Mesenchymal stem cell of Wharton's jelly (primary cell): ENCODE results near the genes UGT2A3, UGT2B11, CABS1, ENAM and MOB1B.

GRCh38 chr4:58301232-58302098 lies 1191.3 kb upstream of the IGFBP7 start:
- CAGE, long polyA plus RNA, result no peak

DNA sequence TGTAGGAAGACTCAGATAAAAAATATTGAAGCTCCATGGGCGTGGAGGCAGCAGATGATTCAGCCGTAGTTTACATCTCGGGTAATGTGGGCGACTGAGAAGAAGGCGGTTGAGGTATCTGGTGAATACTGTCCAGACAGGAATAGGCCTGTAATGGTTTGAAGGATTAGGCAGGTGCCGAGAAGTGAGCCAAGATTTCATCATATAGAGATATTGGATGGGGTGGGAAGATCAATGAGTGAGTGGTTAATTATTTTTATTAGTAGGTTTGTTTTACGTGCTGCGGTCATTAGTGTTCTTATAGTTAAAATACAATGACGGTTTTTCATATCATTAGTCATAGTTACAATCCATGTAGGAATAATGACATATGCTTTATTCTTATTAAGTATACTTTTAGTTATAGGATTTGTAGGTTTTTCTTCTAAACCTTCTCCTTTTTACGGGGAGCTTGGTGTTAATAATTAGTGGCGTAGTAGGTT lies 199.3 kb upstream of the TECRL start:
- CAGE, long polyA plus RNA, result no peak

DNA sequence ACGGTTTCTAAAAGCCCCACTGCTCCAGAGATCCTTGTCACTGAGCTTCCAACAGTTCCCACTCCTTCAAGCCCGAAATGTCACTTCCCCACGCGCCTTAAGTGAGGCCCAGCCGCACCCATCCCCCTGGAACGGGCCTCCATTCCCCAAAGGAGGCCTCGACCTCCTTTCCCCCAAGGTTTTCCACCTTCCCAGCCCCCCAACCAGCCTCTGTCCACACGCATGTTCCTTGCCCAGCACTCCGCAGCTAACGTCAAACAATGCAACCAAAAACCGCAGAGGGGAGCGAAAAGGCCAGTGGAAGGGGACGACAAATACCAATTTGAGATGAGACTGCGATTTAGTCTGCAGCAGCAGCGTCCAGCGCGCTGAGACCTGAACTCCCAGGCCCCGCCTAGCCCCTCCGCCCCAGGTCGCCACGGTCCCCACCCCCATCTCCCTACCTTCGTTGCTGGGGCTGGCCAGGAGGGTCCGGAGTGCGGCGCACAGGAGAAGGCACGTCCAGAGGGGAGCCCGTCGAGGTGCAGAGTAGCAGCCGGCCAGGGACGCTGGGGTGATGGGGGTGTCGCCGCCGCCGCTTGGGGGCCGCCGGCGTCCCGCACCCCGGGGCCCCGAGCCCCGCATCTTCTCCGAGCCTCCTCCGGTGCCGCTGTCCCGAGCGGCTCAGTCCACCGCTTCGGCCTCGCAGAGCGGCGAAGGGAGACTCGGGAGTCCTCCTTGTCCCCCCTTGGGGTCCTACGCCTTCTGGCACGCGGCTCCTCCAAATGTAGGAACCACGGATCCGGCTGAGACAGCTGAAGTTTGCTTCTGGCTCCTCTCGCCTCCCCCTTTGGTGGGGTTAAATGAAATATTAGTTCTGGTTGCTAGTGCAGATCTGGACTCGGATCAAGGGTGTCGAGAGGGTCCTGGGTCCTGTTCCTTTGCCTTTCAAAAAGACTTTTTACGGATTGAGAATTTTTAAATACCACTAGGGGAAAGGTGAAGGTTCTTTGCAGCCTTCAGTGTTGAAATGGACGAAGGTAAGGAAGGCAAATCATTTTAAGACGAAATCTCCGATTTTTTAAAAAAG lies 836 bp downstream of the EPHA5 start:
- CAGE, long polyA plus RNA, result no peak

DNA sequence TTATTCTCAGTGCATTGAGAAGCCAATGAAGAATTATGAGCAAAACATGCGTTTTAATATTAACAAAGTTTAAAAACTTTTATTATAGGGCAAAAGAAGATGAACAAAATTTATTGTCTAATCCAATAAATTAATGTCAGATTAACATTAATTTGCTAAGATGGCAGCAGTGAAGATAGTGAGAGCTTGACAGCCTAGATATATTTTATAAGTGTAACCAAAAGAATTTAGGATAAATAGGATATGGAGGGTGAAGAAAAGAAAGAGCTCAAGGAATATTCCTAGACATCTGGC lies 603.4 kb downstream of the CENPC start:
- CAGE, long polyA plus RNA, result no peak

GRCh38 chr4:67000681-67000890 lies 544.7 kb downstream of the CENPC start:
- CAGE, long polyA plus RNA, result no peak

DNA sequence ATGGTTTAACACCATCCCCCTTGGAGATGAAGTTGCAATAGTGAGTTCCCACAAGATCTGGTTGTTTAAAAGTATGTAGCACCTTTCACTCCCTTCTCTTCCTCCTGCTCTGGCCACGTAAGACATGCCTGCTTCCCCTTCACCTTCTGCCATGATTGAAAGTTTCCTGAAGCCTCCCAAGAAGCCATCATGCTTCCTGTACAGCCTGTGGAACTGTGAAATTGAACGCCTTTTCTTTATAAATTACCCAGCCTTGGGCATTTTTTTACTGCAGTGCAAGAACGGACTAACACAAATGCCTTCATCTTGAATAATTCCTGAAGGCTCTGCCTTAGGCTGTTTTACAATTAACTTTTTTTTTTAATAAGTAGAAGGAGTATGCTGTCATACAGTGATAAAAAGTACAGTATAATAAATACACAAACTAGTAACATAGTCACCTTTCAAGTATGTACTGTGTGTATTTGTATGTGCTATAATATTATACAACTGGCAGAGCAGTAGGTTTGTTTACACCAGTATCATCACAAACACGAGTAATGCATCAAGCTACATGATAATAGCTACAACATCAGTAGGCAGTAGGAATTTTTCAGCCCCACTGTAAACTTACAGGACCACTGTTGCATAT lies 91.4 kb downstream of the CENPC start:
- CAGE, long polyA plus RNA, result no peak

- CAGE, long polyA plus RNA, result no peak
These were observed 17.1 kb downstream of the STAP1 start for GRCh38 chr4:67575187-67576456.

DNA sequence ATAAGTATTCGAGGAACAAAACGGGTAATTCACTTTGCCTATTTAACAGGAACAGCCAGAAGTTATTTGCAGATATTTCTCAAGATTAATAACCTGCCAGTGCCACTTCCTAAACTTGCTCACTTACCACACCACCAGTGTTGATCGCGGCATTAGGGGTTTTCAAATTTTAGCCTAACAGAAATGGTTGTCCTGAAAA lies 808 bp downstream of the YTHDC1 start:
- CAGE, long polyA plus RNA, result no peak

GRCh38 chr4:68568112-68568804 lies 7.9 kb downstream of the UGT2B17 start:
- CAGE, long polyA plus RNA, result no peak

DNA sequence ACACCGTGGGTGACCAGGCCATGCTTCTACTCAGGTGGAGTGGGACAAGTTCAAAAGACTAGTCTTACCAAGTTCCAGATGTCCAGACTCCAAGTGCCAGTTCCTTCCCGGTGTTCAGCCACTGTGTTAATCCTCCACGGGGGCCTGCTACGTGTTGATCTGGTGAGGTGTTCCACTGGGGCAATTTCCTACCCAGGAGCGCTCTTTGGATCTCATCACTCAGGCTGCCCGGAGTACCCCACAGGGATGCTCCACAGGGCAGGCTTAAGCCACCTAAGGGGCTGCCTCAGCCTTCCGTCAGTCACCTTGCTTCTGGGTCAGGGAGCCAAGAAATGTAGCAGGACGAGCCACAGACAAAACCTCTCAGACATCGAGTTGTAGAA lies 248 bp downstream of the UGT2B17 start:
- CAGE, long polyA plus RNA, result no peak

DNA sequence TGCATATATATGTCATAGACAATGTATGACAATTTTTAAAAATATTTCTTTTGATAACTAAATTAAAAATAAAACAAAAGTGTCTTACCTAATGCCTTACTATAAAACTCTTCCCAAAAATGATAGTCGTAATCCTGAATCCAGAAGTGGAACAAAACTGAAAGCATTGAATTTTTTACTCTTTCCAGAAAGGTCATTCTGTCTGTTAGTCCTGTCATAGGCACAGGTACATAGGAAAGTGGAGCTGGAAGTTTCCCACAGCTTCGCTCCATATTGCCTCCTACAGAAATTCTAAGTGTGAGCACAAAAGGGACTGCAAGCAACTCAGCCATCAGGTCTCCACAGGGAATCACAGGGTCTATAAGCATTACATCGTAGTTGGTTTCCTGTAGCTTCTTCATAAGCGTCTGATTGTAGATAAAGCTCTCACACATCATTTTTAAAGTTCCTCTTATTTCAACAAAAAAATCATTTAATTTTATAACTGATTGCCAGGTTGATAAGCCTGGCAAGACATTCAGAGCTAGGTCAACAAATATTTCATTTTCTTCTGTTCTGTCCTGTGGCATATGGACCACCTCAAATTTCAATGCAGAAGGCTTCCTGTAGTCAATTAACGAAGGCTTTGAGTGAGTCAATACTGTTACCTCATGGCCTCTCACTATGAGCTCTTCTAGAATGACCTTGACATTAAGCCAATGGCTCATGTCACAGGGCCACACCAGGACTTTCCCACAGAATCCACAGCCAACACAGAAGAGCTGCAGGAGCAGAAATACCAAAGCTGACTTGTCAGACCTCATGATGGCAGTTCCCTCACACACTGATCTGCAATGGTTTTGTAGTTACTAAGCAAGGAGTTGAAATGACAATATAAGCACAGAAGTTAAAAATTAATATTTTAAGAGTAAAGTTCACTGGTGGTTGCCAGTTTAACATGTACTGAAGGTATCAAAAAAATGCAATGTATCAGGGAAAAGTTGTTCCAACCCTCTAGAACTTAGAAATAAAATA lies at the start of gene UGT2A3:
TSS of gene UGT2A3 (minus strand) at position 847 of the 1,014 bp plus-strand sequence.
- CAGE, long polyA plus RNA, result no peak

DNA sequence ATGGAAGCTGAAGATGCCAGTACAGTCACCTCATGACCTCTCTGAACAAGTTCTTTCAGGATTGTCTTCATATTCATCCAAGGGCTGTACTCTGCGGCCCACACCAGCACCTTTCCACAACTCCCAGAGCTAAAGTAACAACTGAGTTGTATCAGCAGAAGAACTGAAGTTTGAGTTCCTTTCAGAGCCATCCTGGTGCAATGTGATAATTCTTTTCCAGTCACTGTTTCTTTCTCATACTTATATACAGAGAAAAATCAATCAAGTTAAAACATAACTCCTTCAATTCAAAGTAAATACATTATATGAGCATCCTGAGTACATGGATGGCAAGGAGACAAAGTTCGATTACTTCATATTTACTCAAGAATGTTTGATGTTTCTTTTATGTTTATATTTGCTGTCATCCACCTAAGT lies 68.6 kb upstream of the UGT2A3 start:
- CAGE, long polyA plus RNA, result no peak

DNA sequence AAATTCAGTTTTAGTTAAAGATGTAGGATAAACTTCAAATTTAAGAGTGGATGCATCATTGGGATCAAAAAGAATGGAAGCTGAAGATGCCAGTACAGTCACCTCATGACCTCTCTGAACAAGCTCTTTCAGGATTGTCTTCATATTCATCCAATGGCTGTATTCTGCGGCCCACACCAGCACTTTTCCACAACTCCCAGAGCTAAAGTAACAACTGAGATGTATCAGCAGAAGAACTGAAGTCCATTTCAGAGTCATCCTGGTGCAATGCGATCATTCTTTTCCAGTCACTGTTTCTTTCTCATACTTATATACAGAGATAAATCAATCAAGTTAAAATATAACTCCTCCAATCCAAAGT lies at the start of gene UGT2B11:
TSS of gene UGT2B11 (minus strand) at position 284 of the 361 bp plus-strand sequence.
- CAGE, long polyA plus RNA, result no peak

DNA sequence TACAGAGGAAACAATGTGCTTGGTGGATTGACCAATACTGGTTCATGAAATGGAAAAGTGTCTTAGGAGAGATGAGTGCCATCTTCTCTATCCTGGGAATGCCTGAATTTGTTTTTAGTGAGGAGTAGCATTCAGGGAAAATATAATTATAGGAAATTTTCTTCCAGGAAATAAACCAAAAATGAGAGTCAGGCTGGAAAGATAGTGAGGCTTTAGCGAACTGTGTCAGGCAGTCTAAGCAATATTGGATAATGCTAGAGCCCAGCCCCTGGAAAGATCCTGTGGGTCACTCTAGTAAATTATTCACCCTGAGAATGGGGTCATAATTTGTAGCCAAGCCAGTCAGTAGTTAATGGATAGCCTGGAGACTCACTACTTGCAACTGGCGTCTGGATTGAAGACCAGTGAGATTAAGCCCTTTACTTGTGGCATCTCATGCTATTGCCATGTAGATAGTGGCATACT lies 50.9 kb downstream of the UGT2B28 start:
- CAGE, long polyA plus RNA, result no peak

DNA sequence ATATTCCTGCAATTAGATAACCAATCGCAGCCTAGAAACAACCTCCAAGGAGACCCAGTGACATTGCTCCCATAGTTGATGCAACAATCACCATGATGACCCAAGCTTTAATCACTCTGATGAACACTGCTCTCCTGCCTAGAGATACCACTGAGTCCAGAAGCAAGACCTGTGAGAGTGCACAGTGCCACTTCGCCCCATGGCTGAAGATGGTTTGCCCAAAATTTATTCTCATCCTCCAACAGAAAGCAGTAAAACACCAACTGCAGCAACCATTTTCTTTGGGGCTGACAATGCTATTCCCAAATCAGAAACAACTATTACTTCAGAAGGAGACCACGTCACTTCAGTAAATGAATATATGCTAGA lies at the start of gene CABS1:
TSS of gene CABS1 (plus strand) at position 141 of the 369 bp plus-strand sequence.
- CAGE, long polyA plus RNA, result no peak

GRCh38 chr4:70628544-70629017 lies at the start of gene ENAM:
ENAM (plus strand) TSS chr4:70628744.
- CAGE, long polyA plus RNA, result no peak

DNA sequence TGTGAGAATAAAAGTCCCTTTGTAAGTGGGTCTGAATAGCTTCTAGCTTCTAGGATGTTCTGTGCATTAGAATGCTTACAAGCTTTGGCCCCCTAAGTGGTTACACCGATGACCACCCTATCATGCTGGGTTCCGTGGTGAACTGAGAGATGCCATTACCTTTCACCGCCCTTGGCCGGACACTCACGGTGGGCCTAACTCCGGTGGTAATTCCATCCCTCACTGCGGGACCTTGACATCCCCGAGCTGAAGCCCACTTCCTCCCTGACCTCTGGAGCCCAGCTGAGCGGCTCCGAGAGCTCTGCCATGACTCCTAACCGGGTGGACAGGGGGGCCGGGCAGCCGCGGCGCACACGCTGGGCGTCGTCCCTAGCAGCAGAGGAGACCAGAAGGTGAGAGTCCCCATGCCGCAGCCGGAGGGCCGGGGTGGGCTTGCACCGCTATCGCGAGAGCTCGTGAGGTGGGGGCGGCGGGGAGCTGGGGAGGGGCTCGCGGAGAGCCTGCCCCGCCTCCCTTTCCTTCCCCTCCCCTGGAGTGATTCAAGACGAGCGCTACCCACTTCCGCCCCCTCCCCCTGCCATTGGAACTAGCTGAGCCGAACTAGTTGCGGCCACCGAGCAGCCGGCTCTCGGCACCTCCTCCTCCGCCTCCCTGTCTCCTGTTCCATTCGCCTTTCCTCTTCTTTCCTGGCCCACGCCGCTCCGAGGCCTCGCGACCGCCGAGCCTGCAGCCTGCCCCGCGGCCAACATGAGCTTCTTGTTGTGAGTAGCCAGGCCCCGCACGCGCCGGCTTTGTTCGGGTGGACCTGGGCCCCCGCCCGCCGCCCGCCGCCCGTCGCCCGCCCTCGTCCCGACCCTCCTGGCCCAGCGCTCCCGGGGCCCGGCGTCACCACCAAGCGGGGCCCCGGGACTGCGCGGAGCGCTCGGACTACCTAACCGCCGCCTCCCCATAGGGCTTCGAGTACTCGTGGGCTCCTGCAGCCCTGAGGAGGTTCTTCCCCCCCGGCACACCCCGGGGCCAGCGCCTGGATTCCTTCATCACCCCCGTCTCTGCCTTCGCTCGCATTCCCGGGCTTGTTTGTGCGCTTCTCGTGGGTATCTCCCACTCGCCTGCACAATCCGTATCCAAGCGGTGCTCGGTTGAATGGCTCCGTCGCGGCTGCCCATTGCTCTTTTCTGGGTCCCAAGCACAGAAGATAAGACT lies at the start of gene MOB1B:
TSS of gene MOB1B (plus strand) at position 580 of the 1,203 bp plus-strand sequence.
- CAGE, long polyA plus RNA, result no peak

GRCh38 chr4:71004267-71004941 lies 11.0 kb downstream of the DCK start:
- CAGE, long polyA plus RNA, result no peak

DNA sequence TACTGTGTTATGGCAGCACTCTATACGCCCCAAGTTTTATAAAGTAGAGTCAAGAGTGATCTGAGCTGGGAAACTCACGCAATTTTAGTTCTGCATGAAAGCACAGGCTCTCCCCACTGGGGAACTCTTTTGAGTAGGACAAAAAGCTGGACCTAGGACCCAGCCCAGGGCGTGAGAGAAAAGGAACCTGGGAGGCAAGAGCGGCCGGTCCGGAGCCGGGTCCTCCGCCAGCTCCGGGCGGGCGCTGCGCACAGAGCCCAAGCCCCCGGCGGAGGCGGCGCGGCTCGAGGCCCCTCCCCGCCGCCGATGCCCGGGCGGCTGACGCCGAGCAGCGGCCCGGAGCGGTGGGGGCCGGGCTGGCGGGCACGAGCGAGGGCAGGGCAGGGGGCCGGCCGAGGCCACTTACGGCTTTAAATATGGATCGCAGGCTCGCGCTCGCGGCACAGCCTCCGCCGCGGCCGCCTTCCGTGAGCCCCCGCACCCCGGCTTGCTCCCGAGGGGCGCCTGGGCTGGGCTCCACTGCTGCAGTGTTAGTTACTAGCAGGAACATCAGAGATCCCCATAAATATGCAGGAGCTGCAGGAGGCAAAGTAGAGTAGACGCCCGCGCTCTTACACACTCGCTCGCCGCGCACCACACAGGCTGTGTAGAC lies 607 bp upstream of the SLC4A4 start:
- CAGE, long polyA plus RNA, result no peak

GRCh38 chr4:71419658-71420355 lies 232.7 kb downstream of the SLC4A4 start:
- CAGE, long polyA plus RNA, result no peak